Endometrial microvascular endothelial cells (primary cell): ENCODE measurements around the gene LEMD2.

DNA sequence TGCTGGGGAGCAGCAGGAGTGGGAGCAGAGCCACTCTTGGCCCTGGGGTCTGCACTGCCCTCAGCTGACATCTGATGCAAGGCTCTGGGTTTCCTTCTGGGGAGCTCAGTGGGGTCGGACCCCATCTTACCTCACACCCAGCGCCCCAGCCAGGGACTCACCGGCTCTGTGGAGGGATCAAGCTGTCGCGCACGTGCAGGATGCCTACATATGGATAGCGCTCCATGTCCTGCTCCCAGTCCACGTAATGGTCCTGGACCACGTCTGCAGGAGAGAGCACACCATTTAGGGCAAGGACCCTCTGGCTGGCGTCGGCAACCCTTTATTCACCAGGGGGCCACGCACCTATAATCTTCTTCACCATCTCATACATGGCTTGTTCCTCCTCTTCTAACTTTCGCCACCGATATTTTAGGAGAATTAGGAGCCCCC, 12.1 kb downstream of the LEMD2 start:
- RAMPAGE, long total RNA, result no peak

GRCh38 chr6:33788615-33789333, at the start of gene LEMD2:
TSS of gene LEMD2 (minus strand) at chr6:33789130.
- RAMPAGE, long total RNA, result no peak

DNA sequence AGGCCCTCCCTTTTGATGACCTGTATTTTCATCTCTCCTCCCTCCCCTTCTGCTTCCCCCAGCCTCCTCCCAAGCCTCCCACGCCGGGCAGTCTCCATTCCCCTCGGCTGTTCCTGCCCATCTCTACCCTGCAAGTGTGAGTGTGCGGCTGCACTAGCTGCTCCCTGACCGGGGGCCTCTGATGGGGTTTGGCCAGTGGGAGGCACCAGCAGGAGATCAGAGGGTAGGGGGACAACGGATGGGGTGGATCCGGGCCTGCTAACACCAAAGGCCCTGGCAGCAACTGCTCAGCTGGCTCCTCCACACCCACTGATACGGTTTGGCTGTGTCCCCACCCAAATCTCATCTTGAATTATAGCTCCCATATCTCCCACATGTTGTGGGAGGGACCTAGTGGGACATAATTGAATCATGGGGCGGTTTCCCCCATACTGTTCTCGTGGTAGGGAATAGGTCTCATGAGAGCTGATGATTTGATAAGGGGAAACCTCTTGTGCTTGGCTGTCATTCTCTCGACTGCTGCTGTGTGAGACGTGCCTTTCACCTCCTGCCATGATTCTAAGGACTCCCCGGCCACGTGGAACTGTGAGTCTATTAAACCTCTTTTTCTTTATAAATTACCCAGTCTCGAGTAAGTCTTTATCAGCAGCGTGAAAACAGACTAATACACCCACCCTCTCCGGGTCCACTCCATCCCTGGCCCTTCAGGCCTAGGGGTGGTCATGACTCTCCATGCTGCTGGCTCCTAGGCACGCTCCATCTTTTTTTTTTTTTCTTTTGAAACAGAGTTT, 39.9 kb upstream of the MLN start:
- RAMPAGE, long total RNA, result no peak

GRCh38 chr6:33904163-33904890, 100.5 kb upstream of the MLN start:
- RAMPAGE, long total RNA, result no peak

- RAMPAGE, long total RNA, result no peak
These were observed 123.4 kb downstream of the GRM4 start for GRCh38 chr6:34022419-34023037.

- RAMPAGE, long total RNA, result no peak
These were observed 37.1 kb upstream of the GRM4 start for GRCh38 chr6:34182708-34183740.

DNA sequence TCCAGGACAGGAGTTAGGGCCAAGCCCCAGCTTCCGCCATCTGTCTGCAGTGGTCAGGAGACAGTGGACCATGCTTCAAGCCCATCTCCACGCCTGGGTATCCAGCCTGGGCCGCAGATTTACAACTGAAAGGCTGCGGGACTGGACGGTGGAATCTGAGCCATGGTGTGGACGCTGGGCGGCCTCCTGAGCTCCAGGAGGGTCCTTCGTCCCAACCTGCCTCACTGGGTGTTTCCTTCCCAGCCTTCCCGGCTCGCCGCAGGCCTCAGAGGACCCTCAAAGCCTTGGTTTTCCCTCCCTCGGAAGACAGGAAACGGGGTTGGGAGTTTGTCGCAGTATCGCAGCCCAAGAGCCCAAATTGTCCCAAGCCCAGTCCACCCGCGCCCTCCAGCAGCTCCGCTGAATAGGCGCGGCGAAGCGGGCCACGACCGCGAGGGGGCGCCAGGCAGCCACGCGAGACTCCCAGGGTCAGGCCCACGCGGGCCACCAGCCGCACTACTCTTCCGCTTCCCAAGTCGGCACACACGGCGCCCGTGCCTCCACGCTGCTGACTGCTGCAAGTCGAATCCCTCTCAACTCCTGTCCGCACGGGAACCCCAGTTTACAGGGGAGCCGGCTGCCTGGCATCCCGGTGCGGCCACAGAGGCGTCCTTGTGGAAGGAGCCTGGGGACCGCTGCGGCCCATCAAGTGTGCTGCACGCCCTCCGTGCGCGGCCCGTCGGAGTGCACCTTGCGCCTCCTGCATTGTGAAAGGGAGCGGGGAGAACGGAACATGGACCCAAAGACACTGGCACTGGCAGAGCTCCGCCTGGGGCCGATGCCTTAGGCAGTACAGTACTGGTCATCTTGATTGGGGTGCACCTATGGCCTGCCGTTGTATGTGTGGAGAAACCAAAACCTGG, 40.4 kb upstream of the HMGA1 start:
- RAMPAGE, long total RNA, result no peak

GRCh38 chr6:34235051-34235239, 1.7 kb upstream of the HMGA1 start:
- RAMPAGE, long total RNA, result no peak

- RAMPAGE, long total RNA, result no peak
These were observed 3.3 kb downstream of the HMGA1 start for GRCh38 chr6:34239814-34240459.

DNA sequence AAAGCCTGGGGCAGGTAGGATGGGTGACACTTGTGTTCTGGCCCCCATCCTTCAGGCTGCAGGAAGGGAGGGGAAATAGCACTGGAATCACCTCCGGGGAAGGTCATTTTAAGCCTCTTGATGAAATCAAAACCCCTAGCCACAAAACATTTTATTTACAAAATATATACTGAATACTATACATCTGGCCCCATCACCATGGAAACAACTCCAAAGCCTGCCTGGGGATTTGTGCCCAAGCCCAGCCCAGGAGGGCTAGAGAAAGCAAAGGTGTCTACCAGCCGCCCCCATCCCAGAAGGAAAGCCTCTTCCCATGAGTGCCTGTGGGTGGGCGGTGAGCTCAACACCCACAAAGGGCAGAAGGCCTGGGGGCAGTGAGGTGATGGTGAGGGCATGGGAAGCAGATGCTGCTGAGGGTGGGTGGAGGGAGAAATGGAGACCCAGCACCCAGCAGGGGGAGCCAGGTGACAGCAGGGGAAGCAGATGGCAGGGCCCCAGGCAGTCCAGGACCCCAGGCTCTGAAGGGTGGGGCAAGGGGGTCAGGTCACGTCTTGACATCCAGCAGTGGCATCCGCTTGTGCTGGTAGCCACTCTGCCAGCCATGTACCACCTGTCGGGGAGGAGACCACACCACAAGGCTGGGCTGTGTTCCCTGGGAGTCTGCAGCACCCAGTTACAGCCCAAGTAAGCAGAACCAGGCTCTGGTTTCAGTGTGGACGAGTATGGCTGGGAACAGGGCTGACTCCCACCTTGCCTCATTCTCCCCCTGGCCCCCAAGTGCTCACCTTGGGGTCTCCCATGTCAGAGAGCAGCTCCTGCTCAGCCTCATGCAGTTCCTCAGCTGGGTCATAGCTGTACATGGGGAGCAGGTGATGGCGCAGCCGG, 2.3 kb downstream of the SMIM29 start:
- RAMPAGE, long total RNA, result no peak

DNA sequence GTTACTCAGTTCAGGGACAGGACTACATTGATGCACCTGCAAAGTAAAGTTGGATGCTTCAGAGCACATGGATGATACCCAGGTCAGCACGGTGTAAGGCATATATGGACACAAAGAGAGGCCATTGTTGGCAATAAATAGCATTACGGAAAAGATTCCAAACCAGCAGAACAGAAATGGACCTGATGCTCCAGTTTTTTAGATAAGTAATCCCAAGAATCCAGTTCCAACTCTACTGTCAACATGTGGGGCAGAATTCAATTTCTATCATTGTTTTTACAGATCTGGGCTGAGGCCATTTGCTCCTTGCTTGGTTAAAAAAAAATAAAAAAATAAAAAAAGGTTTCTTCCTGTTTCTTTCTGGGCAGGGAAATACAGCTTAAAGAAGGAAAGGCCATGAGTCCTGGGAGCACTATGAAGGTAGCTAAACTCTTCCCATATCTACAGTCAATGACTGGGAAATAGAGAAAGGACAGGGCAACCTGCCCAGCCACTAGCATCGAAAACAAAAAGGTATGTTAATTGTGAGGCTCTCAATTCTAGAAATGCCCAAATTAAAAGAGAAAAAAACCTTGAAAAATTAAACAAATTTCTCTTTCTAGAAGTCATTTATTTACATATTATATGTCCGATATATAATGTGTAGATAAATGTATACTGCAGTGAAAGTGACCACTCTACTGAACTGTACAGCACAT, 39.0 kb upstream of the SMIM29 start:
- RAMPAGE, long total RNA, result no peak

- RAMPAGE, long total RNA, result no peak
These were observed 50.0 kb upstream of the SMIM29 start for GRCh38 chr6:34298842-34299146.

DNA sequence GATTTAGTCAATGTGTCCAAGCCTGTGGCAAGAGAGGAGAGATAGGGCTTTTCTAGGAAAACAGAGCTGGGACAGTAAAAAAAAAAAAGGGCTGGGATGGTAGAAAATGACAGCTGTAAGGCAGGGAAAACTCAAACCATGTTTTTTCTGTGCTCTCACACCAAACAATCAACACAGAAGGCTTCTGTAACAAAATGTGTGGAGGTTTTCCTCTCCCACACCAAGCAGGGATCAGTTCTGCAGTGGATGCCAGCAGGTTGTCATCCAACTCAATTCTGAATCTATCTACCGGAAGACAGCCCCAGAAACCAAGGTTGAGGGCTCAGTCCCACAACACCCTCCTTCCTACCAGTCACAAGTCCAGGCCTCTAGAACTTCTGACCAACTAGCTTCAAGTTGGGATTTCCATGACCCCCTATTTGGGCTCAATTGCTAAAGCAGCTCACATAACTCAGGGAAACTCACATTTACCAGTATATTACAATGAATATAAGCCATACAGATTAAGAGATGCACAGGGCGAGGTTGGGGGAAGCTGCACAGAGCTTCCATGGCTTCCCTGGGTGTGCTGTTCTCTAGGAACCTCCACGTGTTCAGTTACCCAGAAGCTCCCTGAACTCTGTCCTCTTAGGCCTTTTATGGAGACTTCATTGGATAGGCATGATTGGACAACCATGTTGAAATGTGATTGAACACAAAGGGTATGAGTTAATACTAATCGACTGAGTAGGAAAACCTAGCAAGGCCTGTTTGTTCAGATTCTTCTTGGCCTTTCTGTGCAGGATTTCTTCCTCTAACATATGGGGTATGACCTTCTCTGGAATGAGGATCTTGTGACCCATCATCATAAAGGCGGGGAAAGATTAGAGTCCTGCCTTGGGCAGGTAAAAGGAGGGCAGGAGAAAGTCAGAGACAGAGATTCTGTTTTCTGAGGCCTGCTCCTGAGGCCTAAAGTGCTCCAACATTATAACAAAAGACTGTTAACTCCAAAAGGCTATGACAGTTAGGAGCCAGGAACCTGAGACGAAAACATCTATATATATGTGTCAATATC, 70.5 kb upstream of the SMIM29 start:
- RAMPAGE, long total RNA, result no peak

DNA sequence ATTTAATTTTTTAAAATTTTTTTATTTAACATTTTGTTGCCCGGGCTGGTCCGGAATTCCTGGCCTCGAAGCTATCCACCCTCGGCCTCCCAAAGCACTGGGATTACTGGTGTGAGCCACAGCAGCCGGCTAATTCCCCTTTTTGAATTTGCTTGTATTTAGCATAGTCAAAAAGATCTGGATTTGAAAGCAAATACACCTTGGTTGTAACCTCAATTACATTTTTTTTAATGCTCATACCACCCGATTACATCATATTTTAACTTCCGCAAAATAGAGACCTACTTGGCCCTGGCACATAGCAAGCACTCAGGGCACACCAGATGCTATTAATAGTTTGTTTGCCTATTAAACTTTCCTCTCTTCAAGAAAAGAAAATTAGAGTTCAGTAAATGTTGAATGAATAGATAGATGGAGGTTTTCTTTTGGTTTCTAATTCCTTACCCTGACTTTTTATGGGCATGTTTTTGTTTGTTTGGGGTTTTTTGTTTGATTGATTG, 1.2 kb upstream of the NUDT3 start:
- RAMPAGE, long total RNA, result no peak

DNA sequence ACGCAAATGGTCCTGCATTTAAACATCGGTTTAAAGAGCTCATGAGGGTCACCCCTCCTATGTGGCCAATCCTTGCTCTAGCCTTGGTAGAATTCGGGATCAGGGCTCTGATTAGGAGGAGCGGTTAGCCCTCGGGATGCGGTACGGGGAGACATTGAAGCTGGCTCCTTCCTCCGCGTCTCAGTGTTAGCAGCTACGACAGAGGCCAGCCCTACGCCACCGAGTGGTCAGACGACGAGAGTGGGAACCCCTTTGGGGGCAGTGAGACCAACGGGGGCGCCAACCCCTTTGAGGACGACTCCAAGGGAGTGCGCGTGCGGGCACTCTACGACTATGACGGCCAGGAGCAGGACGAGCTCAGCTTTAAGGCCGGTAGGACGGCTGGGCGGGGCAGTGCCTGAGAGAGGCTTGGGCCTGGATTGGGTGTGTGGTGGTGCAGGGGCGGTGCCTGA, 24.7 kb downstream of the SPDEF start:
- RAMPAGE, long total RNA, result no peak

DNA sequence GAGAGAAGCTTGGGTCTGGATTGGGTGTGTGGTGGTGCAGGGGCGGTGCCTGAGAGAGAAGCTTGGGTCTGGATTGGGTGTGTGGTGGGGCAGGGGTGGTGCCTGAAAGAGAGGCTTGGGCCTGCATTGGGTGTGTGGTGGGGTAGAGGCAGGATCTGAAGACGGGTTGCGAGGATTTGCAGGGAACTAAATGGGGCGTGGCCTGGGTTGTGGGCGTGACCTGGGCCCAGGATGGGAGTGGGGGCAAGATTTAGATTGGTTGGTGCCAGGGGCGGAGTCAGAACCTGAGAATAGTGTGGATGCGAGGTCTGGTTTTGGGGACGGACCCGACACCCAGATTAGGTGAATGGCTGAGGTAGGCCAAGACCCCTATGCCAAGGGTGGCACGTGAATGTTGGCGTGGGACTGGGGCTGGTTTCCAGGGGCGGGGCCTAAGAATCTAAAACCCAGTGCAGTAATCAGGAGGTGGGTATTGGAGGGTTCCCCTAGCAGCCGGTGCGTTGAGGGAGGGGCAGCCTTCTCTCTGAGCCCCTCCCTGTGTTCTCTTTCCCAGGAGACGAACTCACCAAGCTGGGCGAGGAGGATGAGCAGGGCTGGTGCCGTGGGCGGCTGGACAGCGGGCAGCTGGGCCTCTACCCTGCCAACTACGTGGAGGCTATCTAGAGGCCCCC, 24.1 kb downstream of the SPDEF start:
- RAMPAGE, long total RNA, result no peak

- RAMPAGE, long total RNA, result no peak
These were observed 8.0 kb downstream of the SPDEF start for GRCh38 chr6:34547952-34548636.

- RAMPAGE, long total RNA, result no peak
These were observed 4.3 kb upstream of the SPDEF start for GRCh38 chr6:34560340-34560980.

GRCh38 chr6:34576501-34576988, 20.4 kb upstream of the SPDEF start:
- RAMPAGE, long total RNA, result no peak

- RAMPAGE, long total RNA, result no peak
These were observed 24.7 kb upstream of the SPDEF start for GRCh38 chr6:34580792-34581275.